Zone of skin (tissue), 1 donor: ENCODE measurements around a stretch of chr4.

GRCh38 chr4:27075609-27076129 lies 215.0 kb downstream of the STIM2 start:
- RRBS, result no CpG with 5 or more reads among the region's 25 CpGs

GRCh38 chr4:30723450-30724836 lies 3.8 kb downstream of the PCDH7 start:
- RRBS, result no CpG with 5 or more reads among the region's 16 CpGs

DNA sequence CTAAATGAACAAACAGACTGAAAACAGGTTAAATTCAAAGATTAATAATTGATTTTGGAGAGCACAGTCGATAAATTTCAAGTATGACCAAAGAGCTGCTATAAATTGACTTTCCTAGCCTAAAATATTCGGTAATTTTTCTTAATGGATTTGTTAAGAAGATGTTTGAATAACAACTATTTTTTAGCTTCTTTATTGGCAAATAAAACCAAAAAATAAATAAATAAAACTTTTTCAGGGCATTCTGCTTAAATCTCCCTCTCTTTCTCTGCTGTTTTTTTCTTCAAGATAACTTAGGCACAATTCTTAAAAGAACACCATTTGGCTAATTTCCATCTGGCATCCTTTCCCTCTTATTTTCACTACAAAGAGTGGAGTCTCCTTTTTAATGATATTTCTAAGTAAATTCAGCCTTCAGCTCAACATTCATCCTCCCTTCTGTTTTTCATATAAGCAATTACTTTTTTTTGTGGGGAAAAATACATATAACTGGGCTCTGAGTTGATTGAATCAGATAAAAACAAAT lies 88.0 kb downstream of the PCDH7 start:
- RRBS, result no CpG with 5 or more reads among the region's 2 CpGs

- RRBS, result no CpG with 5 or more reads among the region's 6 CpGs
These were observed 379.3 kb downstream of the PCDH7 start for GRCh38 chr4:31099431-31099871.

DNA sequence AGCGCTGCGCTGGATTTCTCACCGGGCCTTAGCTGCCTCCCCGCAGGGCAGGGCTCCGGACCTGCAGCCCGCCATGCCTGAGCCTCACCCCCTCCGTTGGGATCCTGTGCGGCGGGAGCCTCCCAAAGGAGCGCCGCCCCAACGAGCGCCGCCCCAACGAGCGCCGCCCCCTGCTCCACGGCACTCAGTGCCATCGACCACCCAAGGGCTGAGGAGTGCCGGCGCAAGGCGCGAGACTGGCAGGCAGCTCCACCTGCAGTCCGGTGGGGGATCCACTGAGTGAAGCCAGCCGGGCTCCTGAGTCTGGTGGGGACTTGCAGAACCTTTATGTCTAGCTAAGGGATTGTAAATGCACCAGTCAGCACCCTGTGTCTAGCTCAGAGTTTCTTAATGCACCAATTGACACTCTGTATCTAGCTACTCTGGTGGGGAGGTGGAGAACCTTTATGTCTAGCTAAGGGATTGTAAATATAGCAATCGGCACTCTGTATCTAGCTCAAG lies 1276.5 kb downstream of the PCDH7 start:
- RRBS, result no CpG with 5 or more reads among the region's 26 CpGs

GRCh38 chr4:36077470-36078367 lies 166.6 kb downstream of the ARAP2 start:
- RRBS, result no CpG with 5 or more reads among the region's 3 CpGs

DNA sequence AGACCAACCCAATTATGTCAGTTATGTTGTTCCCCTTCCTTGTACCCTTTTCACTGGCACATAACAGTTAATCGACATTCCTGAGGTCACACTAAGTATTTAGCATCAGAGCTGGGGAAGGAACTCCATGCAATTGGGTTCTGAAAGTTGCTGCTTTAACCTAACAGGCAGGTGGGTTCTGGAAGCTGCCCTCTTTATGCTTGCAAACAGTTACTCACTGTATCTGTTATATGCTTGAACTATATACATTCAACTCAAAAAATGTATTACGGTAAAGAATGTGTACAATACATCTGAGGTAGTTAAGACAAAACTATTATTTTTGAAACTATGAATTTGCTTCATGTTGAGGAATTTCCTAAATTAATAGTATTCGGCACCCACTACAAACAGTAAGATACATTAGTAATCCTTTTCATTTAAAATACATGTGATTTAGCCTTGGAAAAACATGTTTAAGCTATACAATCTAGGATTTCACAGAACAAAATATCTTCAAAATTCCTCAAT lies 90.4 kb downstream of the ARAP2 start:
- RRBS, result no CpG with 5 or more reads among the region's 3 CpGs

DNA sequence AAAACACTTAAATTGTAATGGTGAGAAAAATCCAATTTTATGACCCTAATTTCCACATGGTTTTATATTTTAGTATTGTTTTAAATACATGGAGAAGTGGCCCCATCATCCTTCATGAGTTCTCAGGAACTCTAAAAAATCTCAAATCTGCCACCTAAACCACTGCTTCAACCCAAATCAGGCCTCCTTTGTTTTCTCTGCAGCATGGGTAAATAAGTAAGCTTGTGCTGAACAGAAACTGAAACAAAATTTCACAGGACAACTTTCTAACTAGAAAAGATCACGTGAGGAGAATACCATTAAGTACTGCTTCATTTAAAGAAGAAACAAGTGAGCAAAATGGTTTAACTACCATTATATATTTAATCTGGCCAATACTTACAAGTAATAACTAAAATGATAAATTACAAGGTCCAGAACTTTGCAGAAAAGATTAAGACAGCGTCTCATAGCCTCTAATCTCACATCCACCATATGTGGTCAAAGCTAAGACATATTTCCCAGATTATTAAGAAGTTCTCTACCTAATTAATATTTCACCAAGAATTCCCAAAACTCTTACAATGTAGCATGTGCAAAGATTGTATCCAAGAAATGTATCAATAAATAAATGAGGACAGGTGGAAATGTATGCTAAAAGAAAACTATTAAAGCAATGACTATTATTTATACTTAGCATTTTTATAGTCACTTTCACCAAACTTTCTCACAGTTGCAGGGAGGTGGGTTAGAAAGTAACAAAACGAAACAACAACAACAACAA lies 2.4 kb downstream of the ARAP2 start:
- RRBS, result no CpG with 5 or more reads among the region's 3 CpGs

GRCh38 chr4:37001622-37002041 lies 242.9 kb upstream of the NWD2 start:
- RRBS, result no CpG with 5 or more reads among the region's 14 CpGs

DNA sequence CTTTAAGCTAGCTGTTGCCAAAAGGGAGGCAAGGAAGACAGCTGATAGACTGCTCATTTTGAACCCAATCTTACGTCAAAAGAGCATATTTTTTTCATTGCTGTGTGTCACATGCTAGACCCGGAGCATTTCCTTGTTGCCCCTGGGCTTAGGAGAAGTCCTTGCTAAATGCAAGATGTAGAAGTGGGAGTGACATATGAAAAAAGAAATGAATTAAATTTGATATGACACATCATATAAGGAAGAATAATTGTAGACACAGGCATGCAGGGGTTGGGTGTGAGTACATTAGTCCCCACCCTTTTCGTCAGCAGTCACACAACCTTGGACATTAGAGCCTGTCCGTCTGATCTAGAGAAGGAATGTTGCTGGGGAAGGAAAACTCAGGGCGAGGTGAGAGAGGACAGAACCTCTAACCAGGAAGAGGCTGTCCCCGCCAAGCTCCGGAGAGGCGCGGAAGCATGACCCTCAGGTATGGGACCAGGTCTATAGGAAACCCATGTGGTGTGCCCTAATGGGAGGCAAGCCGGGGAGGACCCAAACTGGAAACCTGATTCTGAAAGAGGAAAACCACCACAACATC lies 102.2 kb downstream of the RELL1 start:
- RRBS, result 73% methylated on average over 4 of the region's 10 CpGs

GRCh38 chr4:37595770-37596112 lies 90.4 kb downstream of the RELL1 start:
- RRBS, result no CpG with 5 or more reads among the region's 9 CpGs

DNA sequence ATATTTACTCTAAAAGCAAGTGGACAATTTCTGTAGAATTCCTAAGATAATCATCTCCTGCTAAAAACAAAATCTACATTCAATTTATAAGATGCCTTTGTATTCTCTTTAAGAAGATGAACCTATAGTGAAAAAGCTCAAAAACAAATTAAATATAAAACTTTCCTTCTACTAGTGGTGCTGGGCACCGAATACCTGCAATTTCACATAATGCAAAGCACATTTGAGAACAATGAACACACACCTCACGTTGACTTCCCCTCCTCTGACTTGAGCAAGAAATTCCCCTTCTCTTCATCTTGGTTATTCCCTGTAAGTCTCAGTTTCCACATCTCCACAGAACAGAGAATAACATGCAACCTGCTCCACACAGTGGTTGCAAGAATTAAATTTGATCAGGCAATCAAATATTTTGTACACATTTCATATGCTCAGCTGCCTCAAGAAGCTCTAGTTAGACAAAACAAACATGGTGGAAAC lies 11.0 kb downstream of the RELL1 start:
- RRBS, result no CpG with 5 or more reads among the region's 2 CpGs

DNA sequence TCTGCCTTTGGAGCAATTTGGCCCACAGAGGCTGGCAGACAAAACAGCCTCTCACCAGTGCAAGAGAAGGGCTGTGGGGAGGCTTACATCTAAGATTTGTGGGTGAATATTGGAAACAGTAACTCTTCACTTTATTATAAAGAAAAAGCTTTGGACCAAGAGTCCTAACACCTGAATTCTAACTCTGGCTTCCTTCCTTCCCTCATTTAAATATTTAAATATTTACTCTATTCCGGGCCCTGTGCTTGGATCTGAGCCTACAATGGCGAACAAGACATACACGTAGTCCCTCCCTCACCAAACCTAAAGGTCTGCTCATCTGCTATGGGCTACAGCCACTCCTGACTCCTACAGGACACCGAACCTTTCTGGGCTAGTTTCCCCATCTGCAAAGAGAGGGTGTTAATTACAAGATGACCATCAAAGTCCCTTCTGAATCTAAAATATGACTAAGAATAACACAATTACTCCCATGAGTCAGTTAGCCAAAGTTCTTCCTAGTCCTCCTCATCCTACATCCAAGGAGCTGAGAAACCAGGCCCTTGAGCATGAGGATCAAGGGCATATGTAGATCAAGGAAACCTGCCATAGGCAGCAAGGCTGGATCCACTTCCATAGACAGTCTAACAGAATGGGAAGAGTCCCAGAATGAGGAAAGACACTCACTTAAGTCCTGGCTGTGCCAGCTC lies 9.4 kb downstream of the RELL1 start:
- RRBS, result no CpG with 5 or more reads among the region's 4 CpGs

GRCh38 chr4:37679089-37679738 lies 7.0 kb downstream of the RELL1 start:
- RRBS, result 9% methylated on average over 1 of the region's 5 CpGs

- RRBS, result no CpG with 5 or more reads among the region's 6 CpGs
These were observed 47.1 kb upstream of the RELL1 start for GRCh38 chr4:37733099-37733770.

DNA sequence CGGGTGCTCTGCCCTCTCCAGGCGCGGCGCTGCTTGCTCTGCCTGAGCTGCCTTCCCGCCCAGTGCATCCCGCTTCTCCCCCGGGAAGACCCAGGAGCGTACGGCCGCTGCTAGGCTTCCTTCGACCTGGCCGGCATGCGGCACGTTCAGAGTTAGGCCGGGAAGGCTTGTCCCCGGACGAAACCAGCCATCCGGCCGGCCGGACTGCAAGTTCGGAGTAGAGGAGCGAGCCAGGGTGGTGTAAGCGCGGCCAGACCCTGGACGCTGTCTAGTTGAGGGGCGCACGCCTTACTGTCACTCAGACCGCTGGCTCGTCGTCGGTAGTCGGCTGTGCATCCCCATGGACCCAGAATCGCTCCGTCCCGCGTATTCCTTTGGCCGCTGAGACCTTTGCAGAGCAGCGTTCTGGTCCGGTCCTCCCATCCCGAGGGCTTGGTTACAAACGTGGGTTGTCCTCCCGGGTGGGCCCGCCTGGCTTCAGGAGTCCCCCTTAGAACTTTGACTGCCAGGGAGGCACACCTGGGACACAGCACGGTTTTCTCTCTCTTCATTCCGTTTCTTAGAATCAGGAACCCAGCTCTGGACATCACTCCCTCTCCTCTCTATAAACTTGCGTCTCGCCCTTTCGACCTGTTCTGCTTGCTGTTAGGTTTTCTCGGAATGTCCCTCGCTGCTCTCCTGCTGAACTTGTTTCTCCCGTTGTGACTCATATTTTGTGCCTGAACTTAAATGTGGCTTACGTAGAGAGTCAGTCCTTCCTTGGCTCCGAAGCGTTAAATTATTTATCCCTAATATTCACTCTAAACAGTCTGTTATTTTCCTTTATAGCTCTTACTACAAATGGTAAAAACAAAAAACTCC lies 598 bp downstream of the PGM2 start:
- RRBS, result under 1% methylated on average over 16 of the region's 54 CpGs

DNA sequence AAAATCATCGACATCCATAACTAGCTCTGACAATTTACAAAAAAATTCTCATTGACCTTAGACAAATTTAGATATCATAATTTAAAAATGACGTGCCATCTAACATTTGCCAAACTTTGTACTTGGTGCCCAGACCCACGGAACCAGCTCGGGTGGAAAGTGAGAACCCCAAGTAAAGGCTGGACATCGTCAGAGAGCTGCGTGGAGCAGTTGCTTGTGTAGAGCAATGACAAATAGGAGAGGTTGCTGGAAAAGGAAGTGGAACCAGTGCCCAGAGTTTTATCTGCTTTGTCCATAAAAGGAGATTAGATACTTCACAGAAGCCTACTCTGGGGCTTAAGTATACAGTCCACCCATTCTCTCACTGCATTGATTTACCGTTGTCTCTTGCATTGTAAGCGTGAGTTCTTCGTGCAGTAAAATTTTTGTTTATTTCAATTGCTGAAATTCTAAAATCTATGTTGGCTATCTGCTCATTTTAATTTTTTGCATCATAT lies 5.4 kb upstream of the TBC1D1 start:
- RRBS, result no CpG with 5 or more reads among the region's 9 CpGs

DNA sequence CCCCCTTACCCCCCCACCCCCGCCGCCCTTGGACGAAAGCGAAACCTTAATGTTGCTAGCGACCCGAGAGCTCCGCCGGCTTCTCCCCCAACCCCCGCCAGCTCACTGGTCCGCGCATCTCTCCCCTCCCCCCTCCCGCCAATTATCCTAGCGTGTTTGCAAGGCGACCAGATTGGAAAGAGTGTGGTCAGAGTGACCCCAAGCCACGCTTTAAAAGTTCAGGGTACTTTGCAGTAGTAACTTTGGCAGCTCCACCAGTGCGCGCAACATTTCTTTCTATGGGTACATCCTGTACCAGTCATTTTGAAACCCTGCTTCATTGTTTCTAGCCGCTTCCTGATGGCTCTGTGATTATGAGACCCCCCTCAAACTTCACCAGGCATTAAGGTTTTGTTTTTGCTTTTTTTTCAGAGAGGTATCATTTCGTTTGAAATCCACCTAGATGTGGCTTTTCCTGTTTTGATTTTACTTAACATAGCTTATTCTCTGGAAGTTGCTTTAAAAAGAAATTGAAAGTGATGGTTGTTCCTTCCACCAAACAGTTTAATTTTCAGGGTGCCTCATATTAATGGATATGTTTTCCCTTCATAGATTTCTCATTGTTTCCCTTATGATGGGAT lies 754 bp downstream of the TBC1D1 start:
- RRBS, result no CpG with 5 or more reads among the region's 19 CpGs

GRCh38 chr4:37908284-37908979 lies 17.5 kb downstream of the TBC1D1 start:
- RRBS, result no CpG with 5 or more reads among the region's 22 CpGs

GRCh38 chr4:37988466-37989130 lies 28.4 kb downstream of the PTTG2 start:
- RRBS, result no CpG with 5 or more reads among the region's 8 CpGs